H4 (cell line): Measurements from ENCODE around the genes PSTPIP2 and RNF165.

GRCh38 chr18:44779020-44779717 lies 98.5 kb downstream of the SETBP1 start:
- RAMPAGE, long total RNA = no peak

DNA sequence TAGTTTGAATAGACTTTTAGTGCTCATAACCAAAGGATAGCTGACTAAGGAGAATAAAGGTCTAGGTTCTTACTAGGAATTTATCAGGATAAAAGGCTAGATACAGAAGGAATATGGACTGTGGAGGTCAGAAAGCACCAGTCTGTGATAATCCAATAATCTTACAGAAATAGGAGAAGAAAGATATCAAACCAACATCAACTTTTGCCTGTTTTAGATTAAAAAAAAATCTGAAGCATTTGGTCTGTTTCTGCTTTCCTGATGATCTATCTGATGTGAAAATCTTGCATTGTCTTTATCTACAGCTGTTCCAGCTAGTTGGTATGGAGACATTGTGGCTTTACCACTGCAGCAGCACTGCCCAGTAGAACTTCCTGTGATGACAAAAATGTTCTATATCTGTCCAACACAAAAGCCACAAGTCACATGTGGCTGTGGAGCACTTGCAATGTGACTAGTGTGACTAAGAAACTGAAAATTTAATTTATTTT lies 425.5 kb downstream of the SETBP1 start:
- RAMPAGE, long total RNA = no peak

- RAMPAGE, long total RNA = no peak
Observed at GRCh38 chr18:45588148-45588686, 27.1 kb upstream of the SLC14A2 start.

DNA sequence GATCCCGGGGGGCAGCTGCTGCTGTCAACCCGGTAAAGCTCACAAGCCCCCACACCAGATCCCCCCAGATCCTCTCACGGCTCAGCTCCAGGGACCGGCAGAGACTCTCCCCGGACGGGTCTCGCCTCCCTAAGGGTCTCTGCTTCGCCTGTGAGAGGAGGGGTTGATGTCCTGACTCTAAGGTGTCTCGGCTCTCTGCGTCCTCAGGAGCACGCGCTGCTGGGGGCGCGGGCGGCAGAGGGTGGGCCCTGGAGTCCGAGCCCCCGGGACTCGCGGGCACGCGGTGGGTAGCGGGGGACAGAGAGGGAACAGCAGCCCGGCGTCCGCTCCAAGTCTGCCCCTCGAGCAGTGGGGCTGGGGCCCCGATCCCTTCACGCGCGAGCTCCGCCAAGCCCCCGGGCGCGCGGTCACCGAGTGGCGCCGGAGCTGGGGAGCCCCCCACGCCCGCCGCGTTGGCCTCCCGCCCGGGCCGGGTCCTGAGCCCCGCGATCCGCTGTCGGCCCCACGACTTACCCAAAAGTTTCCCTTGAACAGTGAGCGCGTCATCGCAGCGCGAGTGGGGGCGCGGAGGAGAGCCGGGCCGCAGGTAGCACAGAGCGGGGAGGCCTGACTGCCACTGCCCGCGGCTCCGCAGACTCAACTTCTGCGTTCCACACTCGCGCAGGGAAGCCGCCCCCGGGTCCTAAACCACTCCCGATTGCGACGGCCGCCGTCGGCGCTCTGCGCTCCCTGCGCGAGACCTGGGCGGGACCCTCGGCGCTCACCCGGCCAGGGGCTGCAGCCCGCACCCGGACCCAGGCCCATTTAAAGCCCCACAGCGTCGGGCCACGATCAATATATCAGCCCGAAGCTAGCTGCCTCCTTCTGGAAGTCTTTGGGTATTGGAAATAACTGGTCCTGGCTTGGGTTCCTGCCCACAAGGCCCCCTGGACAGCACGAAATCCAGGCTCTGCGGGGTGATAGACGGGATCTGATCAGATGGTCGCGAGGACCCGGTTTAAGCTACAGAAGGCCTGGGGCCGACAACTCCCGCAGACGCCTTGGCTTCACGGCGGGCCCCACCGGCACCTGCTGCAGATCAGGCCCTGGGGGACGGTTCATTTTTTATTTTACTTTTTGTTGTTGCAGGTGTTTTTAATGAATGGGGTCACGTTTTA lies at the start of gene PSTPIP2:
PSTPIP2 (minus strand) TSS at position 618 of the 1,157 bp plus-strand sequence.
- RAMPAGE, long total RNA = no peak

DNA sequence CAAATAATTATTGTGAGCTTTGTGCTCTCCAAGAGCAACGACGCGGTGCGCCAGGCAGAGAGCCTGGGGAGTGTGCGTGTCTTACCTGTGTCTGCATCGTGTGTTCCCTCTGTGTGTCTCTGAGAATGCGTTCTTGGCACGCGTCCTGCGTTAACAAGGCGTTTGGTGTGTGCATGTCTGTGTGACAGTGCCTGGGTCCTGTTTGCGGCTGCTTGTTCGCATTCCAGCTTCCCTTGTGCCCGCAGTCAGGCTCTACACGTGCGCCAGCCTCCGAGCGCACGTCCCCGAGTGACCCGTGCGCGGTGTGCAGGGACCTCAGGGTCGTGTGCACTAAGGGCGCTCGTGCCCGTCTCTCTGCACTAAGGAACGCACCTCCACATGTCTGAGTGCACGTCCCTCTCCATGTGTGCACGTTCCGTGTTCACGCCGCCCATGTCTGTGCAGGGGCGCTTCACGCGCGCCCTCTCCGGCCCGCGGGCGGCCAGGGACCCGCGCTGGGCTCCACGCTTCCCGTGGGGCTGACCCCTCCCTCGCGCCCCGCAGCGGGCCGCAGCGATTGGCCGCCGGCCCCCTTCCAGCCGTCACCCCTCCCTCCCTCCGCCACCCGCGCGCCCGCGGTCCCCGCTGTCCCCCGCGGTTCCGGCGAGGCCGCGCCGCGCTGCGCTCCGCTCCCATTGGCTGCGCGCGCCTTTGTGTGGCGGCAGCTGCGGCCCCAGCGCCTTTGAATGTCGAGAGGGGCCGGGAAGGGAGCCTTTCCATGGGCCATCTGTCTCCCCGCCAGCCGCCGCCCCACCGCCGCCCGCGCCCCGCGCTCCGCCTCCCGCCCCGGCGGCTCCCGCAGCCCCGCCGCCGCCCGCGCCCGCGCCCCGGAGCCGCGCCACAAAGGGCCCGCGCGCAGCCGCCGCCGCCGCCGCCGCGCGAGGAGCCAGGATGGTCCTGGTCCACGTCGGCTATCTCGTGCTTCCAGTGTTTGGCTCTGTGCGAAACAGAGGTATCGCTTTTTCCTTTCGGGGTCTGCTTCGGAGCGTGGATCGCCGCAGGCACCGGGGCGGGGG lies at the start of gene RNF165:
RNF165 (plus strand) TSS at position 674 of the 1,055 bp plus-strand sequence.
- RAMPAGE, long total RNA = start-site peak on the plus strand centred at position 896 of the sequence, 11 bp wide, 6 reads

GRCh38 chr18:46356262-46356759 lies 22.5 kb downstream of the RNF165 start:
- RAMPAGE, long total RNA = no peak

DNA sequence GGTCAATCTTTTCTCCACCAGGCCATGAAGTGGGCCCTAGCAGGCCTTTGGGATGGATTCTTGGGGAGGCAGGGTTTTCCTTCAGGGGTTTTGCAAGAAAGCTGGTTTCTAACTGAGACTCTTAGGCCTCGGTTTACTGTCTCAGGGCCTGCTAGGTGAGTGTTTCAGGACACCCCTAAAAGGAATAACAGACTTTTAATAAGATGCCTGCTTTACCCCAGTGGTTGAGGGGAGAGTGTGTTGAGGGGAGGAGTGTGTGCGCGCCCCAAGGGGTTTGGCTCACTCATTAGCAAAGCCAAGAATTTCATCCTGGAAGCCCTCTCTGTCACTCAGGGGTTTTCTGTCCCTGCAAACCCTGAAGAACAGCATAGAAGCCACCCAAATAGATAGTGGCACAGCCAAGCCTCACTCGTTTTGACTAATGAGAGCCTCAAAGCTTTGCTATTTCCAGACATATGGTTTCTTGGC lies 28.4 kb downstream of the RNF165 start:
- RAMPAGE, long total RNA = no peak

GRCh38 chr18:46422487-46422976 lies 88.7 kb downstream of the RNF165 start:
- RAMPAGE, long total RNA = no peak

- RAMPAGE, long total RNA = no peak
Observed at GRCh38 chr18:46531297-46531508, 125.8 kb downstream of the LOXHD1 start.

DNA sequence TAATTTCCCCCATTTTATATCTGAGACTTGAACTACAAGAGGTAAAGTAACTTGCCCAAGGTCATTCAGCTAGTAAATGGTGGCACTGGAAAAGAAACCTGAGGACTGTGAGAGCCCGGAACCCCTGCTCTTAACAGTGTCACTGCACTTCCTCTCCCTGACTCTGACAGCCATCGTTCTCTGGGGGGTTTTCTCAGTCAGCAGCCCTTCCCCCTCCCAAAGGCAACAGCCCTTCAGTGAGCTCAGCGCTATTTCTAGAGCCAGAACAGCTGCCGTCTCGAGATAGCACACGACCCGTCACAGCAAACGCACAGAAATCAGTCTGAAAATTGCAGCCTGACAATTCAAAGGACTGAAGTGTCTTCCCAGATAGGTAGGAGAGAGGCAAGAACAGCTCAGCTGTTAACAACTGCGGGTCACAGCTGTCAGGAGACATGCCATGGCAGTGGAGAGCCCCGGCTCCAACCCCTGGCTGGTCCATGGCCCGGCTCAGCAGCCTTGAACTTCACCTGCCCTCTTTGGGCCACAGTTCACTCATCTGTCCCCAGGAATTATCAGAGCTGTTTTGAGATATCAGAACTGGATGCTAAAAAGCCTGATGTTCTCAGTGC lies 45.4 kb downstream of the ST8SIA5 start:
- RAMPAGE, long total RNA = no peak

DNA sequence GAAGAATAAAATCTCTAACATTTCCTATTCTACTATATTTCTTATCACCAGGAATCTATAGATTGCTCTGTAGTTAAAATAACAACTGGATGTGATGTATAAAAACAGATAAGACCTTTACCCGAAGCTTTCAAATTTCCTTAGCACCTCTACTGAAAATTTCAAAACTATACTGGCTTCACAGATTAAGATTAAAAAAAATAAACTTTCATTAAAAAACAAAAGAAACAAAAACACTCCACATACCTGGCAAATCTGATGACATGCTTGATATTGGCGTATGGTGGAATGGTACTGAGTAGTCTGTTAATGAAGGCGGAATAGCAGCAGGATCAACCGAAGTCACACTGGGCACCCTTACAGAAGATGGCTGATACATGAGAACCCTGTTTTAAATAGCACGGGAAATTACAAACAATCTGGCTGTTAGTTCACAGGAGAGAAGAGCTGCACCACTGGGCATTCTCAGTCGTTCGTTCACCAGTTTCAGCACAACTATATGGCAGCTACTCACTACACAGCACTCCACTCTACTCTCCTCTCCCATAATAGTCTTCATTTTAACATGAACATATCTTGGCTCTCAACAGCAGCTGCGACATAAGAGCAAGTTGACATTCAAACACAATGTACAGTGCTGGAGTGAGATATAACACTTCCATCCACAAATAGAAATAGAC lies 64.0 kb upstream of the ST8SIA5 start:
- RAMPAGE, long total RNA = no peak

GRCh38 chr18:47710339-47710730 lies 220.1 kb downstream of the SMAD2 start:
- RAMPAGE, long total RNA = no peak

GRCh38 chr18:48003576-48004287 lies 73.3 kb upstream of the SMAD2 start:
- RAMPAGE, long total RNA = no peak

GRCh38 chr18:48139148-48140265 lies 209.0 kb upstream of the SMAD2 start:
- RAMPAGE, long total RNA = no peak

GRCh38 chr18:48408051-48408738 lies 988 bp downstream of the ZBTB7C start:
- RAMPAGE, long total RNA = no peak

DNA sequence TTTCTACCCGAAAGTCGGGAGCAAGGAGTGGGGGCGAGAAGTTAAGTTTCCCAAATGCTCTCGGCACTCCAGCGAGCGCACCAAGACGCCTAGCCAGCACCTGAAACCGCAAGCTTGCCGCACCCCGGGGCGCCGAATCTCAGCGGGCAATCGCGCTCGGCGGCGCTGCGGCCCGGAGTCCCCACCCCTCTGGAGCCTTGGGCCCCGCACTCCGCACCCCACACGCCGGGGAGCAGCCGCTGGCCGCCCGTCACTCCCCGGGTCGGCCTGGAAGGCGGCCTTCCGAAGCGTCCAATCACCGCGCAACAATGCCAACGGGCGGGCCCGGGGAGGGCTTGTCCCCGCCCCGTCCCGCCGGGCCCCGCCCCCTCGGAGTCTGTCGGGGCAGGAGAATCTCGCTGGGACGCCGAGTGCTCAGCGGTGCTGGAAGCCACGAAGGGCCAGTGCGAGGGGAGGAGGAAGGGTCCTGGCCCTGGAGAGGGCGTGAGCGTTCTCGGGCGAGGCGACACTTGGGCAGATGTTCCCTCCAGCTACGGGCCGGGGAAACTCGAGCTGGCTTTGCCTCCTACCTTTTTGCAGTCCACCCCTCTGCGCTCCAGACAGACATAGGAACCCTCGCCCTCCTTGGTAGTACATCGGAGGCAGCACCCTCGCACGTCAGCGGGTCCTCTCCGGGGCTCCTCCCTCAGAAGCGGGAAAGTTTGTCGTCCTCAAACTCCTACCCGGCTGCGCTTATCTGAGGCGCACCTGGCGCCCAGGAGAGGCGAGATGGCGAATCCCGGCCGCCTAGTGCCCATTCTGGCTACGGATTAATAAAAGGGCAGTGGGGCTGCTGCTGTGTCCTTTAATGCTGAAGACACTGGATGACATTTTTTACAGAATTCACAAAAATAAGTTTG lies 1.2 kb upstream of the ZBTB7C start:
- RAMPAGE, long total RNA = no peak

DNA sequence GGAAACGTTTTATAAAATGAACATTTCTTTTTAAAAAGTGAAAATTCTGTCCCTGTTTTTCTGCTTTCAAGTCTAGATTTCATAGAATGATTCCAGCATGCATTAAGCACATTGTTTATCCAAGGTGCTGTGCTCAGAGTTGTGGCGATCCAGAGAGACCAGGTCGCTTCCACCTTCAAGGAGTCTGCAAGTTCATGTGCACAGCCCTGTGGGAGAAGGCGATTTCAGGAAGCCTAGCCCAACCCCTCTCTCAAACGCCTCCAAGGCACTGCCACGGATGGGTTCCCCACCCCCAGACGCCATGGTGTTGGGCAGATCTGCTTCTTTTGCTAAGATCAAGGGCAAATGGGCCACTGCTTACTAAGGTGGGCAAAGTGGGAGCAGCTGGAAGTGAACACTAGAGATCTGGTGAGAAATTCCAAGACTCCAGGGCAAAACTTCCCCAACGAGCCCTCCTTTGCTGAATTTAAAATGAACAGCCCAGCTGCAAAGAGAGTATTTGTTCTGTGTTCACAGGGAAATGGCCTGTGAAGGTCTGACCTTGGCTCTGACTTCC lies 45.0 kb upstream of the ZBTB7C start:
- RAMPAGE, long total RNA = no peak

- RAMPAGE, long total RNA = no peak
Observed at GRCh38 chr18:48734897-48735592, 196.2 kb downstream of the CTIF start.

DNA sequence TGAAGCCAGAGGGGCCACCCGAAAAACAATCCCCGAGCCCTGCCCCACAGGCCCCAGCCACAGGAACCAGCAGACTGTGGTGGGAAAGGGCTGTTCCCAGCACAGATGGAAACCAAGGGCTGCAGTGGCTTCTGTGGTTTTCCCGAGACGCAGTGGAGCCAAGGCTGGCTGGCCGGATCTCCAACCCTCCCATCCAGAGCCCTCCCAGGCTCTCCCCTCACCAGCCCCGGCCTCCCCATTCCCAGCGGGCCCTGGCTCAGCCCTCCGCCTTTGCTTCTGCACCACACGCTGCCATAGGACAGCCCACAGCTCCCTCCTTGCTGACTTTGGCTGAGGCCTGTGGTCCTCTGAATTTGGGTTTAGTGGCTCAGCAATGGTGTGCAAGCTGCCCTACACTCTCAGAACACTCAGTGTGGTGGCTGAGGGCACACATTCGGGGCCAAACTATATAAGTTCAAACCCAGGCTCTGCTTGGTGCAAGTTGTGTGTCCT lies 200.2 kb downstream of the SMAD7 start:
- RAMPAGE, long total RNA = no peak

DNA sequence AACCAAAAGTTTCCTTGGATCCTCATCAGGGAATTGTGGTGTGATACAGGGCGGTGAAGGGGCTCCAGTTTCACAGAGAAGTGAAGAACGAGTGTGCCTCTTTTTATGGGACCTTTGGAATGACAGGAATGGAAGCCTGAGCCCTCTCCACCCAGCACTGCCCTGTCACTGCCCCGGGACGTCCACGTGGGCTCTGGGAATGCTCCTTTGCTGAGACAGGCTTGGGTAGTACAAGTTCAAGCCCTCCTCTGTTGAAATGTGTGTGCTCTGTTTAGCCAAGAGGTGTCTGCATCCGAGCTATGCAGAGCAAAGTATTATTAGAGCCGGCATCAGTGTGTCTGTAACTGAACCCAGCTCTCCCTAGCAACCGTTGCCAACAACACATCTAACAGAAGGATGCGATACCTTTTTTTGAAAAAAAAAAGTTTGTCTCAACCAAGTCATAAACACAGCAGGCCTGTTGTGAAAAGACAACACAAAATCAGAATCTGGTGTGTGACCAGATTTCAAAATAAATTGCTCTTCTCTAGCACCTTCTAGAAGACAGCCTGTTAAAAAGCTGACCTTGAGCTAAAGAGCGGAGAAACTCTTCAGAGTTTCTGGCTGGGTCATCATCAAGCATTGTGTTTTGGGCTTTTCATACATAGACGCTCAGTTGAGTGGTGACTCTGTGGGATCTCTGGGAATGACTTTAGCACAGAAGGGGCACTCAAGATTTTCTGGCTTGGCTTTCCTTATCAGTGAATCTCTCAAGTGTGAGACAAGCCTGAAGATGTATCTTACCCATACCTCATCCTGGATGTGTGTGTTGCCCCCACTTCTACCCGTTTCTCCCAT lies 183.3 kb downstream of the SMAD7 start:
- RAMPAGE, long total RNA = no peak